Cardiac septum (tissue), 1 donor: ENCODE data around the genes PRAMEF27, PRAMEF14 and PRDM2.

- PRO-cap = no peak
Observed at GRCh38 chr1:12527258-12528023, 90.6 kb downstream of the DHRS3 start.

DNA sequence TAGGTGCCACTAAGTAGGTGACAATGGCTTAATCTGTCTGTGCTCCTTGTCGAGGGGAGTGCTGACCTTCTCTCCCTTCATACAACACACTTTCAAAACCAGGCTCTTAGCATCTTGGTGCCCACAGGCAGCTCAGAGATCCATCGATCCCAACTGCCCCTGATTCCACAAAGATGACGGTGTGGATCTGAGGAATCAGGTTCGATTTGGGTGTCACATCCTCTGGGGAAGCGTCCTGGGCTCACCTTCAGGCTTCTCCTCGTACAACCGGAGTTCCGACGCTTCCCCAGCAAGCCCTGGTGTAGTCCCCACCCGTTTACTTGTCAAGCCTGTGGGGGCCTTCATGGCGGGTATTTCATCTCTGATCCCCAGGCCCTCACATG is 48.0 kb downstream of the DHRS3 start:
- PRO-cap = no peak

DNA sequence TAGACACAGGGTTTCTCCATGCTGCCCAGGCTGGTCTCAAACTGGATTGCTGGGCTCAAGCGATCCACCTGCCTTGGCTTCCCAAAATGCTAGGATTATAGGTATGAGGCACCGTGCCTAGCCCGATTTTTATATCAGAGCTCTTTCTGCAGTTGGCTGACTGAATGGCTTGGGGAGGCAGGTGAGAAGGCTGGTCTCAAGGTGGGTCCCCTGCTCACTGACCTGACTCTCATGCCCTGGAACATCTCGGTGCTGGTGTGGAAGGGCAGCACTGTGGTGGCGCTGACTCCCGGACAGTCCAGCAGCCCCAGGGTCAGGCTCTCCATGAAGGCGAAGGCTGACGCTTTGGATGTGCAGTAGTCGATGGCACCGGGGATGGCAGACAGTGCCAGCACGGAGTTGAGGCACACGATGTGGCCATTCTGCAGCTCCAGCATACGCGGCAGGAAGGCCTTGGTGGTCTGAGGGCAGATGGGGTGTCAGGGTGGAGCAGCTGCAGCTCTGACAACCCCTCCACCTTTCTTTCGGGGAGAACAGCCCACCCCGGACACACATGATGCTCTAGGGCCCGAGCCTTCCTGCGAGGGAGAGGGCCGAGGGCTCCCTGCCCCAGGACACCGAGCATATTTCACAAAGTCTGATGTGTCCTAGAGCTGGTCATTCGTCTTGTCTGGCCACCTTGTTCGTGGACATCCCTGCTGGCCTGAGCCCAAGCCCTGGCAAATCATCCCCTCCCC is 39.3 kb downstream of the DHRS3 start:
- PRO-cap = no peak

GRCh38 chr1:12594660-12595780 is 23.0 kb downstream of the DHRS3 start:
- PRO-cap = bidirectional peak, plus-strand start at chr1:12595302, minus-strand start at chr1:12595259; bidirectional peak, plus-strand start at chr1:12595368, minus-strand start at chr1:12595377

- PRO-cap = no peak
Observed at GRCh38 chr1:13056411-13056812, at the start of gene PRAMEF27. PRAMEF27 (minus strand) TSS chr1:13056575.

DNA sequence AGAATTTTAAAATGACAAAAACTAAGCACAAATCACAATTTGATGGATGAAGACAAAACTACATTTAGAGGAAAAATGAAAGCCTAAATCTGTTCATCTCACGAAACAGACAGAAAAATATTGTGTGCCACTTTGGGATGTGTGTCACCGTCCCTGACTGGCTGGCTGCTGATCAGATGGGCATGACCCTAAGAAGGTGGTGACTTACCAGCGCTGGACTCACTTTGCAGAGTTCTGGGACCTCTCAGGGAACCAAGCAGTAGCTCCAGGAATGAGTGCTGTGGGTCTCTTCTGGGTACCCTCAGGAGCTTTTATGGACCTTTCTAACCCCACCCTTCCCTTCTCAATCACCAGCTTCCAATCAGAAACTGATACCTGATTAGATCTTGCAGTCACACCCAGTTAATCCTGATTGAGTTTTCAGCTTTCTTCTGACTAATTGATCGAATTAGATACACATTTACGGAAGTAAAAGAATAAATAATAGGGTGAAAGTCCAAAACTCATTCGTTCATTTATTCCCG is at the start of gene PRAMEF14:
Gene PRAMEF14 (minus strand): TSS at position 286 of the 524 bp plus-strand sequence.
- PRO-cap = no peak

GRCh38 chr1:13584341-13584964 is 821 bp downstream of the PDPN start:
- PRO-cap = no peak

GRCh38 chr1:13593483-13594295 is 10.1 kb downstream of the PDPN start:
- PRO-cap = unidirectional peak, plus-strand start at chr1:13594139

GRCh38 chr1:13699878-13700755 is at the start of gene PRDM2:
PRDM2 (plus strand) TSS chr1:13700188.
- PRO-cap = bidirectional peak, plus-strand start at chr1:13700188, minus-strand start at chr1:13700276; unidirectional peak, minus-strand start at chr1:13700625

DNA sequence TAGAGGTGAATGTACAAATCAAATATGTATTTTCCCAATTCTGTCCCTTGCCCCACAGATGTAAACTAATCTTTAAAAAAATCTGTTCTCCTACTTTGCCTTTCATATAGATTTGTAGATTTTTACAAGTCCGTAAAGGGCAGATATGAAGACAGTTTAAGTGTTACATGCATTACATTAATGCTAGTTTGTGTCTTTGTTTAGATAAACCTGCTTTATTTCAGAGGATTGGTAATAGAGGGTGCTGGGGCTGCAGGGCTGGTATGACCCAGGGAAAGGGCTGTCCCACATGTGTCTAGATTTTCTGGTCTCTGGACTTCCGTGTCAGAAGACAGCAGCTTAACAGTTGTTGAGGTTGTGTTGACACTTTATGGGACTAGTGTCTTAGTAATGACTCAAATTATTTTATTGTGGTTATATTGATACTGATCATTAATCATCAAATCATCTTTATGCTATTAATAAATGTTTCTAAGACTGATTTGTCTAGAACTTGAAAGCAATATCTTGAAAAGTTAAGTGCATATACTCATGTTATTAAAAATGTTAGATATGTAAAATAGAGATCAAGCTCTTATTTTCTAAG is 10.1 kb downstream of the PRDM2 start:
- PRO-cap = no peak

DNA sequence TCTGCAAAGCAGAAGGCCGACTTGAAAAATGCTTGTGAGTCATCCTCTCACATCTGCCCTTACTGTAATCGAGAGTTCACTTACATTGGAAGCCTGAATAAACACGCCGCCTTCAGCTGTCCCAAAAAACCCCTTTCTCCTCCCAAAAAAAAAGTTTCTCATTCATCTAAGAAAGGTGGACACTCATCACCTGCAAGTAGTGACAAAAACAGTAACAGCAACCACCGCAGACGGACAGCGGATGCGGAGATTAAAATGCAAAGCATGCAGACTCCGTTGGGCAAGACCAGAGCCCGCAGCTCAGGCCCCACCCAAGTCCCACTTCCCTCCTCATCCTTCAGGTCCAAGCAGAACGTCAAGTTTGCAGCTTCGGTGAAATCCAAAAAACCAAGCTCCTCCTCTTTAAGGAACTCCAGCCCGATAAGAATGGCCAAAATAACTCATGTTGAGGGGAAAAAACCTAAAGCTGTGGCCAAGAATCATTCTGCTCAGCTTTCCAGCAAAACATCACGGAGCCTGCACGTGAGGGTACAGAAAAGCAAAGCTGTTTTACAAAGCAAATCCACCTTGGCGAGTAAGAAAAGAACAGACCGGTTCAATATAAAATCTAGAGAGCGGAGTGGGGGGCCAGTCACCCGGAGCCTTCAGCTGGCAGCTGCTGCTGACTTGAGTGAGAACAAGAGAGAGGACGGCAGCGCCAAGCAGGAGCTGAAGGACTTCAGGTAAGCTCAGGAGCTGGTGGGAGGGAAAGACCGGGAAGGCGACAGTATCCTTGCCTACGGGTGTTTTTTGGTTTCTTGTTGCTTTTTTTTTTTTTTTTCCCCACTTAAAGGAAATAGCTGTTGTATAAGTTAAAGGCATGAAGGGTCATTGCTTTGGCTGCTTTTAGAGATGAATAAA is 82.4 kb downstream of the PRDM2 start:
- PRO-cap = no peak

DNA sequence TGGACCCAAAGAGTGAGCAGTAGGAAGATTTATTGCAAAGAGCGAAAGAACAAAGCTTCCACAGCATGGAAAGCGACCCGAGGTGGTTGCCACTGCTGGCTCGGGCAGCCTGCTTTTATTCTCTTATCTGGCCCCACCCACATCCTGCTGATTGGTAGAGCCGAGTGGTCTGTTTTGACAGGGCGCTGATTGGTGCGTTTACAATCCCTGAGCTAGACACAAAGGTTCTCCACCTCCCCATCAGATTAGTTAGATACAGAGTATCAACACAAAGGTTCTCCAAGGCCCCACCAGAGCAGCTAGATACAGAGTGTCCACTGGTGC is 282.4 kb downstream of the PRDM2 start:
- PRO-cap = no peak

DNA sequence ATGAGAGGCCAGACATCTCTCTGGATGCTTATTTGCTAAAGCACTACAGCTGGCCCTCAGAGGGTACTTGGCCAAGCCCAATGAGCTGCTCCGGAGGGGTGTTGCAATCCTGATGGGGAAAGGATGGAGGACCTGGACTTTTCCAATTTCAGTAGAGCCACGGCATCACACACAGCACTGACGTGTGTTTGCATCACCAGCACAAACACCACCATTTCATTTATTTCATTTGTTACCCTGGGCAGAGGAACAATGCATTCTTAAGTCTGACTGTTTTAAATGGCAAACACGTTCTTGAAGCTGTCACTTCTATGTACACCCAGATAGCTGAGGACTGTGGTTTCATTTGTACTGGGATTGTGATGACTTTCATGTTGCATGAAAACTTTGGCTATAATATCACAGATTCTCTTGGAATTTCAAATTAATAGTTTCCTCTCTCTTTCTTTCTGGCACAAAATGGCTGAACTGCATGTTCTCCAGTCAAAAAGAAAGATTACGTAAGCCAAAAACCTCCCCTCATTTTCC is 359.8 kb upstream of the KAZN start:
- PRO-cap = no peak

DNA sequence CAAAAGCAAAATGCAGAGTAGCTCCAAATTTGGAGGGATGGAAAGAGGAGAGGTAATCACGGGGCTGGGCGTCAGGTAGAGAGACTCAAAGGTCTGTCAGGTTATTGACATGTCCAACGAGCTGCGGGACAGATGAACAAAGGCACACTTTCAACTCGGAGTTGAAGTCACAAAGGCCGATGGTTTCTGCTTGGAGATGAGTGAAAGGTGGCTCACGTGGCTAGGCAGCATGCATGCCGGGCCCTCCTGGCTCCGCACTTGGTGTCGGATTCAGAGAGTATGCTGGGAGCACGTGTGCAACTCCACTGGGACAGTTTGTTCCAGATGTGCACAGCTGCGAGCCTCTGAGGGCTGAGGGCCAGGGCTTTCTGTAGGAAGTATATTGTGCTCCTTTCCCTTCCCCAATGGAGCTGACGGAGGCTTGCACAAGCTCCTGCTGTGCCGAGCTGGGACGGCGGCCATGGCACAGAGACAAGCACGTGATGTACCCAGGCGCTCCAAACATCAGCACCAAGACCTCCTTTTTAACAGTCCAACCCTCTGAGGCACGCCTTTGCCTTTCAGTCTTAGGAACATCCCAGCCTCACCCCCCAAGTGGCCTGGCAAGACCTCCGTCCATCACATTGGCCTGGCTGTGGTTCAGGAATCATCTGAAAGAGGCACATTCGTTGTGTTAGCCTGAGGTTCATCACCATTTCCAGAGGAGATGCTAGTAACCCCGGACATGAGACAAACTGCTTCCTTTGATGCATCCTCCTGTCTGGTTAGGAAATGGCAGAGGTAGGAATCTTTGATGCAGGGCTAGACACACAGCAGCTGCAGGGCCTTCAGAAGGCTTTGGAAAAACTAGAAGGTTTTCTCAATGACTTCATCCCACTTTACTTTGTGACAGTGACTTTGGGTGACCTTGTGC is 339.3 kb upstream of the KAZN start:
- PRO-cap = no peak

GRCh38 chr1:14419748-14420382 is 178.6 kb upstream of the KAZN start:
- PRO-cap = no peak

DNA sequence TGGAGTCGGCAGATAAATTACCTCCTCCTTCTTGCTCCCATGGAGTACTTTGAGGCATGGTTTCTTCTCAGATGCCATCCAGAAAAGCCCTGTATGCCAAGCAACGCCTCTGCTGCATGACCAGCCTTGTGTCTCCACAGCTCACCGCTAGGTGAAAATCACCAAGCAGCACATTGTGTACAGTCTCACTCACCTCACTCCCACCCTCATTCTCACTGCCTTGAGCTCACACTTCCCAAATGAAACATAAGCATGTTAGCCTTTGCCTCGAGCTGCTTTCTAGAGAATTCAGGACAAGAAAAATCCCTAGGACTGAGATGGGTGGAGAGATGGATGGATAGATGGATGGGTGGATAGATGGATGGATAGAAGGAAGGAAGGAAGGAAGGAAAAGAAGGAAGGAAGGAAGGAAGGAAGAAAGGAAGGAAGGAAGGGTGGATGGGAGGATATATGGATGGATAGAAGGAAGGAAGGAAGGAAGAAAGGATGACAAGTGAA is 120.6 kb upstream of the KAZN start:
- PRO-cap = no peak

- PRO-cap = no peak
Observed at GRCh38 chr1:15027784-15028242, 125.7 kb upstream of the TMEM51 start.

GRCh38 chr1:15089316-15089952 is 64.1 kb upstream of the TMEM51 start:
- PRO-cap = no peak

GRCh38 chr1:15218974-15219741 is 27.9 kb upstream of the FHAD1 start:
- PRO-cap = no peak

DNA sequence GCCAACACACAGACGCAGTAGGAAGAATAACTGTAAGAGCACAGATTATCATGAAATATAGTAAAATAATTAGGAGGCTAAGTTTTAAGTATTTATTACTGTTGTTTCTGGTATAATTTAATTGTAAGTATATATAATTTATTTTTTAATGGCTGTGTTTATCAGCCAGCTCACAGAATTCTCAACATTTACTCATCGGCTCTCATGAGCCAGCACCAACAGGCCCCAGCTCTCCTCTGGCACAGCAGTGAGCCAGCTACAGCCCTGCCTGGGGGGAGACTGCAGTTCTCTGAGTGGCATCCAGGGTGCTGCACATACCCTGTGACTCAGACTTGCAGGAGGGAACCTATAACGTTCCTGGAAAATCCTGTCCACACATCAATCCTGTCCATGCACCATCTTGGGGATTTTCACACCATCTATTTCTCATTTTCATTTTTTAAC is 36.4 kb downstream of the FHAD1 start:
- PRO-cap = no peak